Pulmonary artery (tissue), 1 donor: ENCODE results near the genes CFAP43 and ADD3.

- PRO-cap: no peak
Measured at GRCh38 chr10:103763769-103764147, 91.6 kb downstream of the SH3PXD2A start.

GRCh38 chr10:103780182-103780921 is 75.0 kb downstream of the SH3PXD2A start:
- PRO-cap: no peak

- PRO-cap: no peak
Measured at GRCh38 chr10:103784878-103785346, 70.5 kb downstream of the SH3PXD2A start.

GRCh38 chr10:104004290-104004678 is 37.3 kb downstream of the SLK start:
- PRO-cap: no peak

DNA sequence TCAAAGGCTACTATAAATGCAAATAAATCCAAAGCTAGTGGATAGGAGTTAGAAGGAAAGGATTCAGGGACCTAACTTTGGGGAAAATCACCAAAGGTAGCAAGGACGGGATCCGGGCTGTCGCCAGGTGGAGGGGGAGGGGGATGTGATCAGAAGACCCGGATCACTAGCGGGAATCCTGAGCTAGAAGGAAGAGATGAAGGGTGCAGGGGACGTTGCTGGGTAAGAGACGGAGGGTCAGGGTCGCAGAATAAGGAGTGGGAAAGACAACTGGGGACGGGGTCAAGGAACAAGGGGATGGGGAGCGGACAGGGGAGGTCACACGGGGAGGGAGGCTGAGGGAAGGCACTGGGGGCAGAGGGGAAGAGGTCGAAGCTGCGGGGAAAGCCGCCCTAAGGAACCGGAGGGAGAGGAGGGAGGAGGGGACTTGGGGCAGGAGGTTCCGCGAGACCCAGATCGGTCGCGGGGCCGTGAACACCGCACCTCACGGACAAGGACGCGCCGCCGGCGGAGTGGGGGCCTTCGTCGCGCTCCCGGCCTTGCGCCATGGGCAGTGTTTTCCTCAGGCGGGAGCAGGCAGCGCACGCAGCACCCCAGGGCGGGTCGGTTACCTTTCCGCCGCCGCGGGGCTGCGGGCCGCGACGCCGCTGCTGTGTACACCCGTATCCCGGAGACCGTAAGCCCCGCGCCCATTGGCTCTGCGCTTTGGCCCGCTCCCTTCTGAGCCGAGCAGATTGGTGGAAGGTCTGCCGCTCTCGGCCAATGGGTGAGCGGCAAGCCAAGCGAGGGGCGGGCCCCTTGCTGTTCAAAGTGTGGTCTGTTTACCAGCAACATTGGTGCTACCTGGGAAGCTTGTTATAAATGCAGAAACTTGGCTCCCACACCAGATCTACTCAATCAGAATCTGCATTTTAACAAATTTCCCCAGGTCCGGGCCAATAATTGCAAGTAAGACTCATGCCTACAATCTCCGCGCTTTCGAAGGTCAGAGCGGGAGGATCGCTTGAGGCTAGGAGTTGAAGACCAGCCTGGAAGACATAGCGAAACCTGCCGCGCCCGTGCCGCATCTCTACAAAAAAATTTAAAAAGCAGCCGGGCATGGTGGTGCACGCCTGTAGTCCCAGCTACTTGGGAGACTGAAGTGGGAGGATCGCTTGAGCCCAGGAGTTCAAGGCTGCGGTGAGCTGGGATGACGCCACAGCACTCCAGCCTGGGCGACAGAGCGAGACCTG is at the start of gene CFAP43:
TSS of gene CFAP43 (minus strand) at position 666 of the 1,232 bp plus-strand sequence.
- PRO-cap: no peak

GRCh38 chr10:104267678-104268100 is 1.3 kb upstream of the GSTO2 start:
- PRO-cap: no peak

GRCh38 chr10:104268101-104268329 is 969 bp upstream of the GSTO2 start:
- PRO-cap: no peak

DNA sequence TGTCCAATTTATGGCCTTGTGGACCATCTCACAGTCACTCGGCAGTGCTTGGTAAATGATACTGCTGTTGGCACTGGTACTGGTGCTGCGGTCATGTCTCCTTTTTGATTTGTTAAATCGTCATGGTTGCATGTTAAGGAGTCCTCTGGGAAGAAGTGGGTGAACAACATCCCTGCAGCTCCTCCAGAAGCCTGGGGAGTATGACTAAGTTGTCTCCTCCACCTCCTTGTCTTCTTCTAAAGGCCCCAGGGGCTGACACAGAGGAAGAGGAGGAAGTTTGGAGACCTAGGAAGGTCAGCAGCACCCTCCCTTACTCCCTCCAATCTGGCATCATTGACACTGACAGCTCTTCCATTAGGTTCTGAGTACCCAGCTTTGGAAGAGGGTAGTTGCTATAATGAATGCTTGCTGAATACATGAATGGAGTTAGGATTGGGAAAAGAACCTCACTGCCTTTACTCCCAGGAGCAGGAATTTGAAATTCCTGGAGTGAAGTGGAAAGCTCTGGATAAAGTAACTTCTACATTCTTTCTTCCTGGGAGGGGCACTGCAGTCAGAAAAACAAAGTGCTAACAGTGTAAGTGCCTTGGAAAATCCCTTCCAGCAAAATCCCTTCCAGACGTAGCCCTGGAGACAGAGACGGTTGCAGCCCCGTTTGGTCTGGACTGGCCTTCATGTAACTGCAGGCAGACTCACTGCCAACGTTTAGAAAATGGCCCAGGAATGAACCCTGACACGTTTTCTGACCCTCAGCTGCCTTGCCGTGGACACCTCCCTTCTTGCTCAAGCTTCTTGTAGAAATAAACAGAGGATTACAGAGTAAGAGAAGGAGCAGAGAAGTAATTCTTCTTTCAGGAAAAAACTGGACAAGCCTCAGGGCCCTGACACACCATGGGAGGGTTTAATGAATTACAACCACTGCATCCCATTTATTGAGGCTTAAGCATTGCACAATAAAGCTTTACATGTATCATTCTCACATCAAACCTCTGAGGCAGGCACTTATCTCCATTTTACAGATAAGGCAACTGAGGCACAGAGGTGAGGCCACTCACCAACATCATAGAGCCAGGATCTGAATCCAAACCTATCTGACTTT is 8.1 kb downstream of the ITPRIP start:
- PRO-cap: unidirectional peak, plus-strand start at position 618 of the sequence

DNA sequence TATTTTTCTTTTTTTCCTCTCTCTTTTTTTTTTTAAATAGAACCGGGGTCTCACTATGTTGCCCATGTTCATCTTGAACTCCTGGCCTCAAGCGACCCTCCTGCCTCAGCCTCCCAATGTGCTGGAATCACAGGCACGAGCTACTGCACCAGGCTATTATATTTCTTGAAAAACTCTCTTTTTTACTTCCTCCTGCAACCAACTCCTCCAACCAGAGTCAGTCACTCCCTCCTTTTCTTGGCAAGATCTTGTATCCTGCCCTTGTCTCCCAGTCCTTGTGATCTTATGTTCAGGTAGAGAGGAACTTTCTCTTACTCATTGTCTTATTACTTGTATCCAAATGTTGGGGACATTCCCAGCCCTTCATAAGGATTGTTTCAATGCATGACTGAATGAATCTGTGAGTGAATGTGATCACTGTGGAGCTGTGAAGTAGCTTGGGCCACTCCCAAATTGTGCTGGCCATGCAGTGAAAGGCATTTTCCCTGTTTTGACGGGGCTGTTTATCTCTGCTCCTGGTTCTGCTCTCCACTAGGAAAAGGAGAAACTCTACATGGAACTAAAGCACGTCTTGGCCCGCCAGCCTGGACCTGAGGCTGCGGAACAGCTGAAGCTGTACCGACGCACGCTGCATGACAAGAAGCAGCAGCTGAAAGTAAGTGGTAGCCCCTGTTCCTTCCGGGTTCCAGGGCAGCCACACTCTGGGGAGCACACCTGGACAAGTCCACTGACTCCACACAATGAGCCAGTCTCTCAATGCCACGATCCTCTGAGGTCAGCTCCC is 93.7 kb downstream of the CFAP58 start:
- PRO-cap: no peak

DNA sequence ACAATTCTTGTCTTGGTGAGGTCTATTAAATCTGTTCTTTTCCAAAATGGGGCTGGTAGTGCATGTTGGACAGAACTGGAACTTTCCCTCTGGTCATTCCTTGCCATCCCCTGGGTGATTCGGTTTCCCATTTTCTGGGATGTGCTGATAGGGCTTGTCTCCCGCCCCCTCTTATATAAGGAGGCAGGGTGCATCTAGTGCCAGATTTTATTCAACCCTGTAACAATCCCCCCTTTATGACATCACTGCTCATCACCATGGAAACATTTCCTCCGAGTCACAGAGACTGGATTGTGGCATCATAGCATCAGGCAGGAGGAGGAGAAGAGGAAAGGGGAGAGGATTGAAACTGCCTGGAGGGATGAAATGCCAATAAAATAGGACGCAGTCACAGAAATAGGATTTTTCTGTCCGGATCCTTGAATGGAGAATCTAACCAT is 25.0 kb downstream of the SORCS3 start:
- PRO-cap: no peak

- PRO-cap: bidirectional peak, plus-strand start at chr10:104681243, minus-strand start at chr10:104681051
Measured at GRCh38 chr10:104680714-104681801, 40.0 kb downstream of the SORCS3 start.

- PRO-cap: no peak
Measured at GRCh38 chr10:104732139-104732572, 91.1 kb downstream of the SORCS3 start.

GRCh38 chr10:105473141-105473622 is 832.1 kb downstream of the SORCS3 start:
- PRO-cap: no peak

GRCh38 chr10:108567401-108567761 is 1355.9 kb downstream of the XPNPEP1 start:
- PRO-cap: no peak

GRCh38 chr10:109740370-109740825 is 182.9 kb downstream of the XPNPEP1 start:
- PRO-cap: no peak

DNA sequence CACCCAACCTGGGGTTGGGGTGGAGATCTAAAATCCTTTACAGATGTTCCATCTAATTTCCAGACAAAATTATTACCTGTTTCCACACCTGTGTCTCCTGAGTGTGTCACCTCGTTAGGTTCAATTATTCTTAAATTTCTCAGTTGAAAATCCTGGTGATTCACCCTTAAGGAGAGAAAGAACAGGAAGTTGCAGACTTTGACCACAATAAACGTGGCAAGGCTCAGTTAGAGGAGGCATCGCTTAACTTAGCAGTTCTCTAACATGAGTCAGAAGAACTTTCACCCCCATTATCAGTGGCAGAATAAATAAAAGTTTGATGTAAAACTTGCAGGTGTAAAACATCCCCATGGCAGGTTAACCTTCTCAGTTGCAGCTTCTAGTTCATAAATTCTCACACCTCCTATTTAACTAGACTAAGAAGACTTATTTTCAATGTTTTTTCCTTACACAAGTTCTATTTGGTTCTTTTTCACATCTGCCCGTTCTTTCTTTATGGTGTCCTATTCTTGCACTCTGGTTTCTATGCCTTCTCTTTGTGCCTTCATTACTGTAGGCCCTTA is 8.3 kb downstream of the XPNPEP1 start:
- PRO-cap: no peak

DNA sequence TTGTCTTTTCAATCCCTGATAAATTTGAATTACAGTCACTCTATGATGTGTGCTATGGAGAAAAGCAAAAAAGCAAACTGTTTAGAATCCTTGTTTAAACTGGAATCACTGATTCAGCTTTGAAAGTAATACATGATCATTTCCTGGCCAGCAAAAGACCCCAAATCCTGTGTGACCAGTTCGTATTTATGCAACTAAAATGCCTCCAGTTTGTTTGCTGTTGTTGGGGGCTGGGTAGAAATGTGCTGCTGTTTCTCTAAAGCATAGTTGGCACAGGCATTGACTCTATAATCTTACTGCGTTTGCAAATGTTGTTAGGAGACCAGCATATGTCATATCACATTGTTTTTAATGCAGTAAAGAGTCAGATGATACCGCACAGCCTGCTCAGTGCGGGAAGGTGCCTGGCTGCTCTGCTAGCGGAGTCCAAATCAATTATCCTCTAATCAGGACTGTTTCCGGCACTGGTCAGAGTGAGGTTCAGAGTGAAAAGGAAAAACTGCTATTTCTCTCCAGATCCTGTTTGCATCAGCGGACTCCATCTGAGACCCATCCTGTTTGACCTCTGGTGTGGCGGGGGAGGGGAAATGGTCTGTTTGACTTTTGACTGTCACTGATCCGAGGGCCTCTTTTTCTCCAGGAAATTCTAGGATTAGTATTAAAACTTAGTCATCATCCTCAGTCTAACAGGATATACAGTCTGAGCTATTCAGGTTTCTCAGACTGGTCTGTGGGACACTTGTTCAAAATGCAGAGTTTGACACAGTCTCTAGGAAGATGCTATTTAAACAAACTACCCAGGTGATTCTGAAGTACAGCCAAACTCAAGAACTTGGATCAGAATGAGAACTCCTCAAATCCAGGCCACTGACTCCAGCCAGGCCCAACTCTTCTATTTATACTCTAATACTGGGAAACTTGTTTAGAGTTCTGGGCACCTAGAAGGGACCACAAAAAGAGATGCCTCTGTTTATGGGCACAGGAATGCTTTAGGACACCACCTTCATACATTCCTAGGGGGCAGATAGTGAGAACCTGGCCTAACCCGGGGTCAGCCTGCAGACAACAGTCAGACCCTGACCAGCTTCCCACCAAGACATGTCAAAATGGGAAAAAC is 40.4 kb upstream of the ADD3 start:
- PRO-cap: no peak

DNA sequence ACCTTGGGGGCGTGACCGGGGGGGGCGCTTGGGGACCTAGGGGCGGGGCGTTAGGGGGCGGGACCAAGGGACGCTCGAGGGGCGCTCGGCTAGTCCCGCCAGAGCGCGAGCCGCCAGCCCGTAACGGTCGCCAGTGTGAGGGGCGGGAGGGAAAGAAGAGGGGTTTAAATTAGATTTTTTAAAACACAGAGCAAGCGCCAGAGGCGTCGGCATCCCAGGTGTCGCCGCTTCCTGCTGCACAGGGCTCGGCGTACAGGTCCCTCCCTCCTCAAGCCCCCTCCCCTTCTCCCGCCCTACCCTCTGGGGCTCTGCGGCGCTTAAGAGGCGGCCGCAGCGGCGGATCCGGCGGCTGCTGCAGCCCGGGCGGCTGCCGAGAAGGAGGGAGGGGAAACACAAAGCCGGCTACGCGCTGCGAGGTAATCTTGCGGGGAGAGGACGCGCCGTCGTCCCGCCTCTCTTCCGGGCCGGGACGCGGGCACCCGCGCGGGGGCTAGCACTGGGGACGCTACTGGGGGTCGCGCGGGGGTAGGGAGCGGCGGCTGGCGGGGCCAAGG is at the start of gene ADD3:
TSS of gene ADD3 (plus strand) at position 101 of the 554 bp plus-strand sequence.
- PRO-cap: bidirectional peak, plus-strand start at position 66 of the sequence, minus-strand start outside the sequence; unidirectional peak, plus-strand start at position 345 of the sequence

GRCh38 chr10:110008438-110009212 is 841 bp downstream of the ADD3 start:
- PRO-cap: no peak

DNA sequence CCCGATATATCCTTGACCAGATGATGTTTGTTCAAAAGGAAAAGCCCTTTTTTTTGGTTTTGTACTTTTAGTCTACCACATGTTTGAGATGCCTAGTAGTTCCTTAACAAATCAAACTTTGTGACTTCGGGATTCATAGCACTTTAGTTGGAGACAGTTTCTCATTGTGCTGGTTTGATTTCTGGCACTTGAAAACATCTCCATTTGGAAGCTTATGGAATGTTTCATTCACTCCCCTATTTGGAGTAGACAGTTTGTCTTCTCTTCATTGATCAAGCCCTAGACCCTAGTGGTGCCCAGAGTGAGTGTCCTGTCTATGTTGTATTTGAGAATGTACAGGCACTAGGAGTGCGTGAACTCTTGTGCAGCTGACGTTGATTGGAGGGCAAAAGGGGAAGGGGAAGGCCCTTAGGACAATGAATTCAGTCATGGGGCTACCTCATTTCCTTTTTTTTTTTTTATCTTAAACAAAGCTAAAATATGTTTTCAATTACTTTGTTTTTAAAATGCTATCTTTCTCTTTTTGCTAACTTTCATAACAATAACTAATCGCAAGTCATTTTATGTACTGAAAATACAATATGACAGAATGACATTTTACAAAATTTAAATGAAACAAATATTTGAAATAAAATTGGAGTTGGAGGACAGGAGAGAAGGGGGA is 66.5 kb downstream of the ADD3 start:
- PRO-cap: no peak